ENCODE data around the genes RPRM and MARCHF7.

GRCh38 chr2:153478273-153479310 lies at the start of gene RPRM:
Gene RPRM (minus strand): TSS chr2:153478762.
- RRBS: 2% methylated on average over 29 of the region's 95 CpGs

GRCh38 chr2:154700201-154700621 lies 1.7 kb downstream of the KCNJ3 start:
- RRBS: no CpG with 5 or more reads among the region's 5 CpGs

GRCh38 chr2:156173717-156174023 lies 158.9 kb downstream of the NR4A2 start:
- RRBS: no CpG with 5 or more reads among the region's 2 CpGs

- RRBS: 3% methylated on average over 9 of the region's 26 CpGs
These were observed 9.8 kb downstream of the NR4A2 start for GRCh38 chr2:156322638-156323253.

DNA sequence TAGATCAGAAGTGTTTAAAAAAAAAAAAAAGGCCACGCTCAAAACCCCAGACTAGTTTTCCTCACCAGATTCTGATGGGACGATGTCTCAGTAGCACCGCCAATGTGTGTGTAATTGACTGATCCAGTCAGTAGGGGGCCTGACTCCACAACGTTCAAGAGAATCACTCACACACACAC lies 2.9 kb upstream of the NR4A2 start:
- RRBS: no CpG with 5 or more reads among the region's 4 CpGs

DNA sequence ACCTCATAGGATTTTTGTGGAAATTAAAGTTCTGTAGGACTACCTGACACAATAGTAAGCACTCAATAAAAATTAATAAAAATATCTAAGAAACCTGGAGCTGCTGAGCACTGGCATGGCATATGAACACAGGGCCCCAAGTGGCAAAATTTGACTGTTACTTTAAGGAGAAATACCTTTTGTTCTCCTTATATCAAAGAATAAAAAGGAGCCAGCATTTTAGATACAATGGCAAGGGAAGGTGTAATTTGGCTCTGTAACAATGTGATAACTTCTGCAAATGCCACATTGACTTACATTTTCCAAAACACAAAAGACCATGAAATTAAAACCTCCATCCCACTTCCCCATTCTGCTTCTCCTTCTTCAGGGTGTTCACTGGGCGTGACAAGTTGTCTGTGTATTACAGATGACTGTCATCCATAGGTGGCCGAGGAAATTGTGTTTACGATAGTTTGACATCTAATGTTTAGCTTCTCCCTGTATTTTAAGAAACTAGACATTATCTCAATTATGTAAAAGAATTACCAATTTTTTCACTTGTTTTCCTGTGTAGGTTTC lies 24.9 kb upstream of the CYTIP start:
- RRBS: no CpG with 5 or more reads among the region's 3 CpGs

DNA sequence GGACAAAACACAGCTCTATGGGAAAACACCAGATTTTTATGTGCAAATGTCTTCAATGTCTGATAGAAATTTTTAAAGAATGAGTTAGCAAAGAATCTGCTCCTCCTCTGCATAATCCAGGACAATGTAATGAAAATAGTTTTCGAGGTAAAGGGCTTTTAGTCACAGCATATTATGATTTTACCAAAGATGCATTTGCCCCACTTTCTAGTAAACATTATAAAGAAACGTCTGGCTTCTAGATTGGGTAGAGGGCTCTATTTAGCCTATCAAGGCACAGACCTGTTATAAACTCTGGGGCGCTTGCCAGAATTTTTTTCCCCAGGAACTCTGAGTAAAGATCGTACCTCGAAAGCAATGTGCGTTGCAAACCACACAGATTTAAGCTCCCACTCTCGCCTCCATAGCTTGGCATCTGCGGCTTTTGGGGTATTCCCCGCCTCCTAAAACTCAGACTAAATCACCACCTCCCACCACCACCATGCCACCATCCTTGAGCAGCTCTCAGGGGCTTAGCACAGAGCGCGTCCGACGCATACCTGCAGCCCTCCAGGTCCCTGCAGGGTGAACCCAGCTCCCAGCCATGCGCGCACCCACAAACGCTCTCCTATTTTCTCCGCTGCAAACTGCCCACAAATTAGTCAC lies 894 bp downstream of the ACVR1C start:
- RRBS: no CpG with 5 or more reads among the region's 17 CpGs

DNA sequence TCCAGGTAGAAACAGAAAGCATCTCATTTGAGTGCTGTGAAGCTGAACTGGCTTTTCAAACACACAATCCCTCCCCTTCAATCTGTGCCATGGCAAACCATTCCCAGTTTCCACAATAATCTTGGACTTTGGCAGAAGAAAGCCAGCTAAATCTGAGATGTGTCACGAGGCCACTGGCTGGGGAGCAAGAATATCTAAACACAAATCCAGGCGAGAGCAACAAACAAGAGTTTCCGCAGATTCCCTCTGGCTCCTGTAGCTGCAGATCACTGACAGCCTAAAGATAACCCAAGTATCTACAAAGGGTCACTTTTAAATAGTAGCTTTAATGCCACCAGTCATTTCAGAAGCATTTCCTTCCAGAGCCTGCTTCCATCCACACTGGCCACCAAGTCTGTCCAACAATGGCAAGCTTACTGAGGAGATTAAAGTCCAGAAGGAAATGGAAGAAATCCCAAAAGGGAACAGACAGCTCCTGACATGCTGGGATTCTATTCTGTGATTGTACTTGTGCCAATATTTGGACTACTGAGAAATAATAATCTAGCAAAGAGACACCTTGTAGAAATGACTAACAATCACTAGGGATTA lies 86.8 kb downstream of the ACVR1 start:
- RRBS: no CpG with 5 or more reads among the region's 3 CpGs

- RRBS: no CpG with 5 or more reads among the region's 8 CpGs
These were observed 85.4 kb downstream of the ACVR1 start for GRCh38 chr2:157790631-157791289.

GRCh38 chr2:157838494-157839049 lies 37.6 kb downstream of the ACVR1 start:
- RRBS: no CpG with 5 or more reads among the region's 4 CpGs

DNA sequence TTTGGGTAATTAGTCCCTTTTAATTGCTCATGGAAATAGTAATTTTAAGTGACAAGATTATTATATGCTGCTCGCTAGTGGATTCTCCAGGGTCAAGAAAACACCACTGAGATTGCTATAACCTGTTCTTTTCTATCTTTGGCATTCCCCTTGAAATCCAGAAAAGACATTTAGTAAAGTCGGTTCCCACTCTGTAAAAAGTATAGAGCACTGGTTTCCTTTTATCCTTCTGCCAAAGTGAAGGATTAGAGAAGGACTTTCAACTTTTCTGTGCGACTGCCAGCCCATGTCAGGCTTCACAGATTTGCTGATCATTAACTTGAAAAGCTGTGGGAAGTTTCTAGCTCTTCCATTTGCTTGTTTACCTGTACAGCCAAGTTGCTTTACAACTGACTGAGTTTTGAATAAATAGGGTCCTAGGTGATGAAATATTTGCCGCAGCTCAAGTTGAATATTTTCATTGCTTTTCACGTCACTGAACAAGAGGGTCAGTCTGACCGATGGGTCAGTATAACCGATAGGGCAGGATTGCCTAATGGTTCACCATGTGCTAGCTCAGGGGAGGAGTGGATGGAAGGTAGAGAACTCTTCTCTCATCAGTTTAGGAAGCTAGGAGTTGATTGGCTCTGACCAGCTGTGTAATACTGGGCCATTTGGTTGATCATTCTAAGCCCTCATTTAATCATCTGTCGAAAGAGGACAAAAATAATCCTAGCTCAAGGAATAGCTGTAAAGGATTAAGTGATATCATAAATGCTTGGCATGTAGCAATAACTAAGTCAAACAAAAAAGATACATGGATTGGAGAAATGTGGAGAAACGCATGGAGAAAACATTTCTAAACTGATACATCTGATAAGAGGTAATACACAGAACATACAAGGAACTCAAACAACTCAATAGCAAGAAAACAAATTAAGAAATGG lies 30.4 kb downstream of the UPP2 start:
- RRBS: no CpG with 5 or more reads among the region's 9 CpGs

DNA sequence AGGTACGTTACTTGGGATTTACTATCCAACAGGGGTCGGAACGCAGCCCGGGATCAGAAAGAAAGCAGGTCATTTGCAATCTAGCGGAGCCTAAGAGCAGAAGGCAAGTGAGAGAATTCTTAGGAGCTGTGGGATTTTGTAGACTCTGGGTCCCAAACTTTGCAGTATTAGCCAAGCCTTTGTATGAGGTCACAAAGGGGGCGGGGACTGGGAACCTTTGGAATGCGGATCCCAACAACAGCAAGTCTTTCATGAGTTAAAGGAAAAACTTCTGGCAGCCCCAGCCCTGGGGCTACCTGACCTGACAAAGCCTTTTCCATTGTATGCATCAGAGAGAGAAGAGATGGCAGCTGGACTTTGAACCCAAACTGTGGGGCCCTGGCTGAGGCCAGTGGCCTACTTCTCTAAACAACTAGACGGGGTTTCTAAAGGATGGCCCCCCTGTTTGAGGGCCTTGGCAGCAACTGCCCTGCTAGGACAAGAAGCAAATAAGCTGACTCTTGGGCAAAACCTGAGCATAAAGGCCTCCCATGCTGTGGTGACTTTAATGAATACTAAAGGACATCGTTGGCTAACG lies 73.3 kb downstream of the DAPL1 start:
- RRBS: no CpG with 5 or more reads among the region's 10 CpGs

DNA sequence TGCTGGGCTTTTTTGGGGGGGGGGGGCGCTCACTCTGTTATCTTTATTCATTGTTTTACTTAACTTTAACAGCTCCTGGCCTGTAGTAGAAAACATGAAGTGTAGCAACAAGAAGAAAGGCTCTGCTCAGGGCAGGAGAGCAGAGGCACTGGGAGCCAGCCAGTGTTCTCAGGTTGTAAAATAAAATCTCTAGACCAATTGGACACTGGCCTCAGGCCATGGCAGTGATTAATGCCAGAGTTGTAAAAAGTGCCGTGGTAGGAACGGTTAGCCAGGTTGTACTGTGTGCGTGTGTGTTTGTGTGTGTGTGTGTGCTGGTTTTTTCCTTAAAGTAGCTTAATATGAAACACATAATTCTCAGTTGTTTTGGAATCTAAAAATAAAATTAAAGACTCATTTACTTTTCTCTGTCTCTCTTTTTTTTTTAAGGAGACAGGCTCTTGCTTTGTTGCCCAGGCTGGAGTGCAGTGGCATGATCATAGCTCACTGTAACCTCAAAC lies 14.0 kb upstream of the TANC1 start:
- RRBS: no CpG with 5 or more reads among the region's 4 CpGs

DNA sequence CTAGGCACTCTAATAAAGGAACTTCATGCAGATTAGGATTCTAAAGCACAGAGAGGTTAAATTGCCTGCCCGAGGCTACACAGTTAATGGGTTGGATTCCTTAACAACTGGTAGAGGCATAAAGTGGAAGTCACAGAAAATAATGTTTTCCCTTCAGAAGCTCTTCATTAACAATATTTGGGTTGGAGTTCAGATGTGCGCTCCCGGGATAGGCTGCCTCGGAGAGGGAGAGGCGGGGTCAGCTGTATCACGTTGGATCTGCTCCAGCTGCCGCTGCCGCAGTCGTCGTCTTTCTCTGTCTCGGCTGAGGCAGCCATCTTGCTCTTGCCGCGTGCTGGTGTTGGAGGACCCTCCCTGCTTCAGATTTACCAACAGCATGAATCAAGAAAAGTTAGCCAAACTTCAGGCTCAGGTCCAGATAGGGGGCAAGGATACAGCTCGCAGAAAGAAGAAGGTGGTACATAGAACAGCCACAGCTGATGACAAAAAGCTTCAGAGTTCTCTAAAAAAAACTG lies 35.1 kb downstream of the TANC1 start:
- RRBS: no CpG with 5 or more reads among the region's 14 CpGs

DNA sequence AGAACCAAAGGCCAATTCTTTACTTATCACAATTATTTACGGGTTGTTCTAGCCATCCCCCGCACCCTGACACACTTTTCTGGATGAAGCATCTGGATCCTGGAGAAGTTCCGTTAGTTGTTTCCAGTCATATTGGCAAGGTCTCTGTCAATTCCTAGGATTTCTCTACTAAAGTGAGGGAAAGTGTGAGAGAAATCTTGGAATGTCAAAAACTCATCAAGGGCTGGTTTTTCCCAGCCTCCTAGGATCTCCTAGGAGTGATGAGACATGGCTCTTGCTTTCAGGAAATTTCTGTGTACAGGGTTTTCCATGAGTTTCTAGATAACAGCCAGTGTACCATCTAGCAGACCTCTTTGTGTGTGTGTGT lies 91.1 kb downstream of the TANC1 start:
- RRBS: no CpG with 5 or more reads among the region's 3 CpGs

GRCh38 chr2:159428260-159428582 lies 141.7 kb upstream of the WDSUB1 start:
- RRBS: no CpG with 5 or more reads among the region's 1 CpG

GRCh38 chr2:159513397-159514635 lies 102.5 kb downstream of the BAZ2B start:
- RRBS: no CpG with 5 or more reads among the region's 3 CpGs

DNA sequence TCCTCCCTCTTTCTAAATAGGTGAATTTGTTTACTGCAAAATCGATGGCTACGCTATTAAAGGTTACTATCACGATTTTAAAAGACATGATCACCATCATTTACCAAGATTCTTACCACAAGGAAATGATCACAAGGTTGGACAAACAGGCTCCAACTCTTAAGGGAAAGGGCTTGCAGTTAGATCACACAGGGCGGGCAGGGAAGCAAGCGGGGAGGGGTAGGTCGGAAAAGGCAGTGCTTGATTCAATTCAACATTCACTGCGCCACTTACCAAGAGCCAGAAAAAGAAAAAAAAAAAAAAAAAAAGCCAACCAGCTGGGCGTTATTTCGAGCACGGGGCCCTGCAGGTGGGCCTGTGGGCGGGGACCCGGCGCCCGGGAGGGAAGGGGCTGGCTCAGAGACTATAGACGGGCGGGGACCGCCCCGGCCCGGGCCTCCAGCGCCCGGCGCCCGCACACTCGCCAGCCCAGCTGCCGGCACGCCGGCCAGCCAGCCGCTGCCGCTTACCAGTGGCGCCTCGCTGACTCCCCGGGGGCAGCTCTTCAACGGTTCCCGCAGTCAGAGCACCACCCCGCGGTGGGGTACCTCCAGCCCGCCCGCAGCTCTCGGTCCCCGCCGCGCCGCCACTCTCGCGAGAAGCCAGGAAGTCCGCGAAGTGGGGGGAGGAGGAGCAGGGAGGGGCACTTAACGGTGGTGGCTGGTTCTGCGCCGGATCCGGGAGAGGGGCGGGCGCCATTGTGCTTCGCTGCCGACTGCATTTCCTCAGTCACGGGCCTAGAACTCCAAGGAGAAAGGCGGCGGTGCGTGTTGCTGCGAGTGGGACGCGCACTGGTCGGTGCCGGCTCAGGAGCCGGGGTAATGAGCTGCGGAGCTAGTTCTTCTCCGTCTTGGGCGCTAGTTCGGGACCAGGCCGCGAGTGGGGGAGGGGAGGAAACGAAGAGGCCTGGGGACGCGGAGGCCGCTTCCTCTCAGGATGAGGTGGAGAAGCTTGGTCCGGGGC lies at the start of gene MARCHF7:
Gene MARCHF7 (plus strand): TSS at position 702 of the 1,002 bp plus-strand sequence.
- RRBS: 4% methylated on average over 11 of the region's 76 CpGs

DNA sequence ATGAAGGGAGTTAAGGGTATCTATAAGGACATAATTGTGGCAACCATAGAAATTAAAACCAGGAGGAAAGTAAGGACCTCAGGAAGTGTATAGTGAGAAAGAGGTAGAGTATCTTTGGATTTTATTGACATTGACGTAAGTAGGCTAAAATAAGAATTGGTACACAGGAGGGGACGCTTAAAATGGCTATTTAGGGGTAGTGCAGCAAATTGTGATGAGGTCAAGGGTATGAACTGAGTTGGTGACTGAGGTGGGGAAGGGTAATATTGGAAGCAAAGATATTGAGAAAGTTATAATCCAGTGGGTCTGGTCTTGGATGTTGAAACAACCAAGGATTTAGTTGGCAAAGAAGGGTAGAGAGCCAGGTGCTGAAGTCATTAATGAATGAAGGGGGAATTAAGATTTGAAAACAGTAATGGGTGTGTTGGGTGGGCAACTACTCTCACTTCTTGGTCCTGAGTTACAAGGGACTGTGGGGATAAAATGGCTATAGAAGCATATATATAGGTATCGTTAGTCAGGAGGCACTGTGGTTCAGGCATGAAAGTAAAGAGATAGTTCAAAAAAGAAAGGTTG lies 42.8 kb downstream of the MARCHF7 start:
- RRBS: no CpG with 5 or more reads among the region's 3 CpGs

DNA sequence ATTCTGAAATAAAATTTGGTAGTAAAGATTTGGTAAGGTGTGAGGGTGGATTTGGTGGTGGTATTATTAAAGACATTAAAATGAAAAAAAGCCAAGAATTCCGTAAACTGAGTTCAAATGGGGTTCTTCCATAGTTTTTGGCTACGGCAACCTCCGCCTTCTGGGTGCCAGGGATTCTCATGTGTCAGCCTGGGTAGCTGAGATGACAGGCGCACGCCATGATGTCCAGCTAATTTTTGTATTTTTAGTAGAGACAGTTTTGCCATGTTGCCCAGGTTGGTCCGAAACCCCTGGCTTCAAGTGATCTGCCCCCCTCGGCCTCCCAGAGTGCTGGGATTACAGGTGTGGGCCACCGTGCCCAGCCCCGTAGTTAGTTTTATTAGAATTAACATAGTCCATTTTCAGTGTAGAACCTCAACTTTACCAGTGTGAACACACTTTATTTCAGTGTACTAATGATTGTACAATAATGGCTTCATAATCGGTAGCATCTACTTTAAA lies 25.0 kb downstream of the CD302 start:
- RRBS: no CpG with 5 or more reads among the region's 10 CpGs

All from choroid plexus epithelial cell (primary cell).